Non-pigmented ciliary epithelial cell (primary cell): ENCODE measurements around the genes HBS1L and AHI1.

DNA sequence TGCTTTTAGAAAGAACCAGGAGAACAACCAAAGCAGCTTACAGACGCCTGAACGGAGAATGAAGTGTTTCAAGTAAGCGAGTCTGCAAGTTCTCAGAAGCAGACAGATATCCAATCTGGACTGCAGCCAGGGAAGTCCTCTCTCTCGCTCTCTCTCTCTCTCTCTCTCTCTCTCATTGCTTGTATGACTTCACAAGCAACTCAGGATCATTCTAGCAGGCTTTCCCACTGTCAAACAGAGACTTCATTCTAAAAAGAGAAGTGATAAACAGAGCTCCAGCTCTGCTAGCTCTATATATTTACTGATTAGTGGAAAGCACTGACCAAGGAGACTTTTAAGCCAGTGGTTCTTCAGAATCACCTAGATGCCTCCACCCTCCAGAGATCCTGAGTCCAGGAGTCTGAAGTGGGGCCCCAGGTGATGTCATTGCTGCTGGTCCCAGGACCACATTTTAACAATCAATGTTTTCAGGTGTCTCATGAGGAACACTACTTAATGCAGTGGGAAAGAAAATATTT, 6.0 kb downstream of the TCF21 start:
- RRBS = no CpG with 5 or more reads among the region's 4 CpGs

DNA sequence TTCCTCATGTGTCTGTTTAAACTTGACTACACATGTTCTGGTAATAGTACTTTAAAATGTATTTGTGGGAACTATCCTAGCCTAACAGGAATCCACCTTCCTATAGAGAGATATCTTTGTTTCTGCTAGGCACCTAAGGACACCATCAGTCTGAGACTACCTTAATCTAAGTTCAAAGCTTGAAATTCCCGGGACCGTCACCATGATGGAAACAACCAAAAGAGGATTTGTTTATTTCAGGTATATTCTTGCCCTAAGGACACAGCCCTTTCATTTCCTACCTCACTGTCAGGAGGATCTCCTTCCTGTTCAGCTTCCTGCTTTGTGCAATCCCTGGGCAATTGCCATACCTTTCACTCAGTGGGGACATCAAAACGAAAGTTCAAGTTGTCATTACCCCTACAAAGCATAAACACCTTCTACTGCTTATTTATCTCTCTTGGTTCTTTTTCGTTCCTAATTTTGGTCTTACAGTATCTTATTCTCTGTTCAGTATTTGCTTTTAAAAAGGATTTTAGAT, 13.3 kb upstream of the TBPL1 start:
- RRBS = no CpG with 5 or more reads among the region's 4 CpGs

DNA sequence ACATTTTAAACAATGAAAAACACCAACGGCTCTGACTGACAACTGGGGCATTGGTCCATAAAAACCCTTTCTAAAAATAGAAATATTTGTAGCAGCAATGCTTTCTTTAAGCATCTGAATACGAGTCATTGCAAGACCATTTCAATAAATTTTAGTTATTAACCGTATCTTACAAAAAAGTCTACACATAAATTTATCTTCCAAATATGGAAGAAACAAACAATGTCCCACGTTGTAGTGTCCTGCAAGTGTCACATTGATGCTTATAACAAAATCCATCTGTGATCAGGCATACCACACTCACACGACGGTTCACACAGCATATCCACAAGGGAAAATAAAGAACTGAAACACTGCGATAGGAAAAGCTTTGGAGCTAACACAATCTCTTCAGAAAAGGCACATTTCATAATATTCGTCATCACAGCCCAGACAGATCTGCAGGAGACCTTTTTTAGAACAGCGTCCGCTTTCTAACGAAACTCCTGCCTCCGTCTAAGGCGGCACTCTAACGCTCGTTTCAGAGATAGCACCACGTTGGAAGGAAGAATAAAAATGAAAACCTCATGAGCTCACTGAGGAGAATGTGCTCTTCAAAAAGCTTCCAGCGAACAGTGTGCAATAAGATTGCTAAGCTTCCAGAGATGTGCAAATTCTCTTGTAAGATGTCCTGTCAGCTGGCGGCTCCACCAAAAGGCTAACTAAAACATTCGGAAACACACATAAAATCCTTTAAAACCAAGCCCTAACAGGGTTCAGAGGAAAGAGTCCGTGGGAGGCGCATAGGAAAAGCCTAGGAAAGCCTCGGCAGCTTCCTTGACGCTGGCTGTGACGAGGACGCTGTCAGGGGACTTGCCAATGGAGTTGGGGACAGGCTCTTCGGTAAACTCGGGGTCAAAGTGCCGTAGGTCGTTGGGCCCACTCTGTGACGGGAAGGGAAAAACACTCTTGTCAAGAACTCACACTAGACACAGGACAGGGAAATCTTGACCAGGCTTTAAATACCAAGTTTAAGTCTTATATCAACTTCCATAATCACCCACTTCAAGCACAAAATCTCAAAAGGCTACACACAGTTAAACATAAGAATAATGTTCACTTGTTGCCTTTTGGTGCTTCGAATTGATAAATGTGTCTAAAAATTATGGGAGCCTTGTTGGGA, 117.5 kb upstream of the SLC2A12 start:
- RRBS = no CpG with 5 or more reads among the region's 31 CpGs

- RRBS = no CpG with 5 or more reads among the region's 7 CpGs
These were observed 21.9 kb downstream of the SGK1 start for GRCh38 chr6:134295814-134296658.

GRCh38 chr6:134399718-134399955, 81.7 kb upstream of the SGK1 start:
- RRBS = no CpG with 5 or more reads among the region's 1 CpG

DNA sequence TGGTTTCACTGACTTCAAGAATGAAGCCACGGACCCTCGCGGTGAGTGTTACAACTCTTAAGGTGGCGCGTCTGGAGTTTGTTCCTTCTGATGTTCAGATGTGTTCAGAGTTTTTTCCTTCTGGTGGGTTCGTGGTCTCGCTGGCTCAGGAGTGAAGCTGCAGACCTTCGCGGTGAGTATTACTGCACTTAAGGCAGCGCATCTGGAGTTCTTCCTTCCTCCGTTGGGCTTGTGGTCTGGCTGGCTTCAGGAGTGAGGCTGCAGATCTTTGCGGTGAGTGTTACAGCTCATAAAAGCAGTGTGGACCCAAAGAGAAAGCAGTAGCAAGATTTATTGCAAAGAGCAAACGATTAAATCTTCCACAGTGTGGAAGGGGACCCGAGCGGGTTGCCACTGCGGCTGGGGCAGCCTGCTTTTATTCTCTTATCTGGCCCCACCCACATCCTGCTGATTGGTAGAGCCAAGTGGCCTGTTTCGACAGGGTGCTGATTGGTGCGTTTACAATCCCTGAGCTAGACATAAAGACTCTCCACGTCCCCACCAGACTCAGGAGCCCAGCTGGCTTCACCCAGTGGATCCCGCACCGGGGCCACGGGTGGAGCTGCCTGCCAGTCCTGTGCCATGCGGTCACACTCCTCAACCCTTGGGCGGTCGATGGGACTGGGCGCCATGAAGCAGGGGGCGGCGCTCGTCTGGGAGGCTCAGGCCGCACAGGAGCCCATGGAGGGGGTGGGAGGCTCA, 315.2 kb upstream of the SGK1 start:
- RRBS = no CpG with 5 or more reads among the region's 30 CpGs

DNA sequence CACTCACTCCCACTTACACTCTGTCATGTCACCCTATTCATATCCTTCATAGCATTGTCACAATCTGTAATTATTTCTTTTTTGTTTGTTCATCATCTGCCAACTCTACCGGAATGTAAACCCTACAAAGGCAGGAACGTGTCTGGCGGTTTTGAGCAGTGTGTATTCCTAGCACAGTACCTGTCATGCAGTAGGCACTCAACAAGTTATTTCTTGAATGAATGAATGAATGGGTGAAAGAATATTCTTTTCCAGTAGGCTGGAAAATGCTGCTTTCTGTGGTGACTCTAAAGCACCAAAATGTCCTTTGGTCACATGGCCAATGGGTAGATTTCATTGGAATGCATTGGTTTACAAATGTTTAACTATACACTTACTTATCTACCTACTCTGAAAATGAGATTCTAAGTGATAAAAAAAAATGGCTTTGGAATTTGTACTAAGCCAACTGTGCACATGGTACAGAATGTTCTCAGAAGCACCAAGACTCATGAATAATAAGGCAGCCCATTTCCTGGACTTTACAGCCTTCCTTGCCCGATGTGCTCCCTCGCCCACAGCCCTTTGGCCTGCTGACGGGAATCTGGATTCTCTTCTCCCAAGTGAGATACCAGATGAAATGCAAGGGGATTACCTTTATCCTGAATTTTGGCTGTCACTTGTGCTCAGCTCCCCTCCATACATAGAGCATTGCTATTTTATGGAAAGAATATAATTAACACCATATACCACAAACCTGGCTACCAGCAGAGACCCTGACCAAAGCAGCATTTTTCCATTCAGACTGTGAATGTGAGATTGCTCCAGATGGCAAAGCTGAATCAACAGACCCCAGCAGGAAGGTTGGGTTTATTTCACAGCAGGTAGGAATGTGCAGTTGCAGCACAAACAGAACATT, 273.3 kb downstream of the ALDH8A1 start:
- RRBS = no CpG with 5 or more reads among the region's 6 CpGs

GRCh38 chr6:134707221-134707747, 242.6 kb downstream of the ALDH8A1 start:
- RRBS = no CpG with 5 or more reads among the region's 5 CpGs

DNA sequence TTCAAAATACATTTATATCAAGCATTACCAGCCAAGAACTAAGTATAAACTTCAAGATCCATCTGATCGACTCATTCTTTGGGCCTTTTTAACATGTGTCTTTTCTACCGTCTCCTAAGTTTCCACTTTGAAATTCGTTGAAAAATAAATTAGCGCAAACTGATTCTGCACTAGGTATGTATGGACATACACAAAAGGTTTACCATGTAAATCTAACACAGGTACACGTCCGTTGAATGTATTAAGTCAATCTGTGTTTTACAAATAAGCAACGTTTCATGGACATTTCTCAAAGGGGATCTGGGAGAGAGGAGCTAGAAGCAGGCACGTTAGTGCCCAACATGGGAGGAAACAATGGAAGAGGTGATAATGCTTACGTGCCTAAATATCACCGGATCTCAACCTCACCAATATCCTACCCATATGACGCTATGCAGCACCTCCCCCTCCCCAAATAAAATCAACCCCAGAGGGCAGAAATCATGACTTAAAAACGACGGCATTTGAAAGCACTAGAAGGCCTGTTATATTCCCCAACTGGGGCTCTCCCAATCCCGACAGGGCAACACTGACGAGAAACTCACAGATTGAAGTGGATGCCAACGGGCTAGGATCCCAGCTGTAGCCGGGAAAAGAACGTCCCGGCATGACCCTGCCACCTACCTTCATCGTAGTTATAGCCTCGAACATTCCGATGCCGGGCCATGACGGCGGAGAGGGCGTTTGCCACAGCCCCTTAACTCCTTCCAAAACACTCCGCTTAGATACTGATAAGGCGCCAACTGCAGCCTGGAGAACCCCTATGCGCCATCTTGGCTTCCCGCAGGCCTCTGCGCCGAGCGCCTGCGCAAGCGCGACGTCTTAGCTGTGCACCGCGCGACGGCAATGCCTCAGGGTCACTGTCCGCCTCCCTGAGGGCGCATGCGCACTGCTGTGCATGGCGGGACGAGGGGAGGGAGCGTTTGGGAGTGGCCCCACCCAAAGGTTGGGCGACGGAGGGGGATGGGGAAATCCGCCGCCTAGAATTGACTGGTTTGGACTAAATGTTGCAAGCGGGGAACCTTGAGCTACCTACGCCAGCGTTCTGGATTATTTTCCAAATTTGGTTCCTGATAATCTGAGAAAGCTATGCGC, at the start of gene HBS1L:
TSS of gene HBS1L (minus strand) at position 837 of the 1,134 bp plus-strand sequence.
- RRBS = 0% methylated on average over 5 of the region's 55 CpGs

- RRBS = no CpG with 5 or more reads among the region's 8 CpGs
These were observed 10.6 kb downstream of the MYB start for GRCh38 chr6:135191717-135192156.

DNA sequence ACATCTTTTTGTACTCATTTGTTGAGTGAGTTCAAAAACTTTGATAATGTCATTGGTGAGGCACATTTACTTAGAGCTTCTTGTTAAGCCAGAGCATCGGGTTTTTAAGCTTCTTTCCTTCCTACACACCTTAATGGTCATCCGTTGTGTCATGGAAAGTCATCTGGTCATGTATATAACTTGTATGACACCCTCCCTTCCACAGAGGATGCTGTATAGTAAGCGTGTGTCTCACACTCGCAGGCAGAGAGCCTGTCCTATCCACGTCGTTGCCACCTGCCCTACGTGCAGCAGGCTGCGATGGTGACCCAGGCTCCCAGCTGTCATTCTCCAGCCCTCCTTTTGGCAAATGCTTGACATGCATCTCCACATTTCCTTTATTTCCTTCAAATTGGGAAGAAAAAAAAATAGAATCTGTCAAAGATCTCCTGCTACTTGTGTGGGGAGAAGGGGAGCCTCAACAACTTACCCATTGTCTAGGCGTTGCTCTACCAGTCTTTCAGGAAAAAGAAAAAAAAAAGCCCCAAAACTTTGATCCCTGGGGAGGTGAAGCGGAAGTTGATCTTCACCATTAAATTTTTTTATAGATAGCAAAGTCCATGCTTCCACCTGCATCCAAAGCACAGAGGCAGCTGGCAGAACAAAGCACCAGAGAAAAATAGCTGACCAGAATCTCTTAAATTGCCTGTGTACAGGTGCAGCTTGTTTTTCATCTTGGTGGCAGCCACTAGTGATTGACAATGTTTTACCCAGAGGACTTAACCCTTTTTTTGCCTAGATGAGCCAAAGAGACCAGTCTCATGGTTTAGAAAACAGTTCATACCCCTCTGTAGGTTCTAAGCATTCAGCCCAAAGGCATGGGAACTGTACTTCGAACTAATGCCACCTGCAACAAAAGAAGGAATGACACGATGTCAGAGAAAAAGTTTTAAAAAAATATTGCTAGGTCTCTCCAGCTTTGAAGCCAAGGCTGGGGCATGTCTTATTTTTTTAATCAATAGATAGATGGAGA, 85.8 kb downstream of the MYB start:
- RRBS = no CpG with 5 or more reads among the region's 12 CpGs

DNA sequence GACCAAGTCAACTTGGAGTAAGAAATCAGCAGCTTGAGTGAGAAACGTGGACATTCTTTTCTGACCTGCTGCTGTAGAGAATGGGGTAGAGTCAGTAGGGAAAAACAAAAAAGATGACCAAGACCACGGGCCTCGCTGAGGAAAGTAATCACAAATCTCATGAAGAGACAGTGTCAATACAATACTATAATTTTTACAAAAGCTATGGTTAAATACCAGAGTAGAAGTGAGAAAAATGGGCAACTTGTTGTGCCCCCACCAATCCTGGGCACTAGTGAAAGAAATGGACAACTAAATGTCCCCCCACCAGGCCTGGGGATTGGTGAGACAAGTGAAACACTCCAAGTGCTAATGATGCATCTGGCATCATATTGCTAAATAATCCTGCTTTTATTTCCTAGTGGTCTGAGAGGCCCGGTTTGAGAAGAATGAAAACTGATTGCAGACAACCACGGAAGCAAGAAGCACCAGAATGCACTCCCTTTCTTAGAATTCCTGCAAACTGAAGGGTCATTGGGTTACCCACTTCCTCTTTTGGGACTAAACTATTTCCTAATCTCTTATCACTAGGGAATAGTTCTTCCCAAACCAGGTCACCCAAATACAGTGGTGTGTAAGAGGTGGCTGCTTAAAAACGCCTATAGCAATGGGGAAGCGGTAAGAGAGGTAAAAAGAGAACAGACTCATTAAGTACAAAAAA, 125.5 kb downstream of the MYB start:
- RRBS = no CpG with 5 or more reads among the region's 7 CpGs

DNA sequence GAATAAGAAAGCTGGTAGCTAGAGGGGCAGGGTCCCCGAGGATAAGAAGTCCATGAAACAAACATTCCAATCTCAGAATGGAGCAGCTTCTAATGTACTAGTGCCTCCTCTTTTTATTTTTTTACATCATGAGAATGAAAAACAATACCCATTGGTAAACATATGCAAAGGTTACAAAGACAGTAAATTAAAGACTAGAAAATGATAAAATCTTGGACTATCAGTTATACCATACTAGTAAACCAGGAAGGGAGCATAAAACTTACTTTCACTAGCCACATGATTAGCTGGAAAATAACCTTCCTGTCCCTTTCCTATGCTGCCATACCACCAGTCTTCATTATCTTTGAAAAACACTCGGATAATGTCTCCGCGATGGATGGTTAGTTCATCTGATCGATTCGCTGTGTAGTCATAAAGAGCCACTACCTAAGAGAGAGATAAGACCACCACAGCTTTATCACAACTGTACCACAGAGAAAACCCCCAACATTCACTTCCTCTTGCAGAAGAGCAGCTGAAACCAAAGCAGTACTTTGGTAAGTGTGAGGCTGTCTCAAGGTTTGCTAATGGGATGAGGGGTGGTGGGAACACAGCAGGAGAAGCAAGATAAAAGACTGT, 141.9 kb downstream of the MYB start:
- RRBS = no CpG with 5 or more reads among the region's 6 CpGs

DNA sequence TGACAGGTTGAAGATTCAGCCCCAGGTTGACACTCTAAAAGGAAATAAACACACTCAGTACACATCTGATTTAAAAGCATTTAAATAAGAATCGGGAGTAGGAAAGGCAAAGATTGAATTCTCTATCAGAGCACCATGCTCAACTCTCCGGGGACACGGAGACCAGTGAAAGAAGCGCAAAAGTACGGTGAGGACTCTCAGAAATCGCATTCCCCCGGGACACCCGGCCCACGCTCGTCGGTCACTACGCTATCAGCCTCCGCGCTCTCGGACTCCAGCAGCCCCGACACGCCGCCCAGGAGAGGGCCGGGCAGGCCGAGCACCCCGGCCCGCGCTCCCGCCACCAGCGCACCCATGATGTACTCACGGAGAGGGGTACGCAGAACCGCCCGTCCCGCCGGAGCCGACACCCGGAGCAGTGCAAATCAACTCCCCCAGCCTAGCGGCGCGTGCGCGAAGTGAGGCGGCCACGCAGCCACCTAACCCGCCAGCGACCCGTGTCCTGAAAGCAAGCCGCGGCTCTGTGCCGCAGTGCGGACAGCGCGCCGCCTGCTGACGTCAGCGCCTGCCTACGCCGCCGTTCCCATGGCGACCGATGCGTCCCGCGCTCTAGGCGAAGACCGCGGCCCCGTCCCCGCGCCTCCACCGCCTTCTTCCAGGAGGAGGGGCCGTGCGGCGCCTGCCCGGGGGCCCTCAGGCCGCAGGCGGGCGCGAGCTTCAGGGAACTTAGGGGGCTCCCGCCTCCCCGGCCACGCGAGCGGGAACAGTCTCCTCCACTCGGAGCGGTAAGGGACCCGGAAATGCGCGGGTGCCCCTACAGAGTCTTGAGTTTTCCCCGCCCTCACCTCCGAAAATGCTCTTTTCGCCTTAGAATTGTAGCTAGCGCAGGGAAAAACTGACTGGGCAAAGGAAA, at the start of gene AHI1:
TSS of gene AHI1 (minus strand) at position 525 of the 913 bp plus-strand sequence.
- RRBS = 1% methylated on average over 39 of the region's 89 CpGs

- RRBS = no CpG with 5 or more reads among the region's 2 CpGs
These were observed 133.1 kb downstream of the PDE7B start for GRCh38 chr6:135984600-135985044.

DNA sequence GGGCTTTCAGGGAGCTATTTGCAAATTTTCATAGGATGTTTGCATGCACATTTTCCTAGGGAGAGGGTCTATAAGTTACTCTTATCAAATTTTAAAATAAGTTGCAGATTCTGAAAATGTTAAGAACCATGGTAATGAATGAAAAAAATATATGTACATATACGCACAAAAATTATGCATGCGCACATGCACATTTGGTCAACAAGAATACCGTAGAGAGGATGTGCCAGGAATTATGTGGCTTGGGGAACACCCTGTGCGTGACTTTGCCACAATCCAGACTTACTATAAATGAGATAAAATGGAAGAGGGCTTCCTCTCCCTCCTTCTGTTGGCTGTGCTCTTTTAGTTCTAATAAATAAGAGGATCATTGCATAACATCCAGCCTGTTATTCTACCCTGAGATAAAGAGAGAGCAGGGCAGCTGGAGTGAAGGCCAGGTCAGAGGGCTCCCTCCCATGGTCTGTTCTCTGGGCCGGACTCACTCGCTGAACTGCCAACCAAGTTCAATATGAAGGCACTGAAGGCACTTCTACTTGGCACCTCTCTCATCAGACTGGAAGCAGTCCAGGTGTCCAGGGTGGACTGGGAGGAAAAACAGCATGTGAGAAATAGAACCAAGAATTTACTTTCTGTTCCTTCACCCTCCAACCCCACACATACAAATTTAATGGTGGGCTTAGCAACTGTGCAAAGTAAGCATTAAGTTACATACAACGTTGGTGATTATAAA, 91.7 kb downstream of the MTFR2 start:
- RRBS = no CpG with 5 or more reads among the region's 7 CpGs

- RRBS = 92% methylated on average over 4 of the region's 38 CpGs
These were observed 71.2 kb upstream of the BCLAF1 start for GRCh38 chr6:136360802-136361387.

GRCh38 chr6:136390785-136391180, 101.1 kb upstream of the BCLAF1 start:
- RRBS = no CpG with 5 or more reads among the region's 2 CpGs